Bronchial lymph node (tissue), 1 donor: ENCODE measurements around a stretch of chr10.

DNA sequence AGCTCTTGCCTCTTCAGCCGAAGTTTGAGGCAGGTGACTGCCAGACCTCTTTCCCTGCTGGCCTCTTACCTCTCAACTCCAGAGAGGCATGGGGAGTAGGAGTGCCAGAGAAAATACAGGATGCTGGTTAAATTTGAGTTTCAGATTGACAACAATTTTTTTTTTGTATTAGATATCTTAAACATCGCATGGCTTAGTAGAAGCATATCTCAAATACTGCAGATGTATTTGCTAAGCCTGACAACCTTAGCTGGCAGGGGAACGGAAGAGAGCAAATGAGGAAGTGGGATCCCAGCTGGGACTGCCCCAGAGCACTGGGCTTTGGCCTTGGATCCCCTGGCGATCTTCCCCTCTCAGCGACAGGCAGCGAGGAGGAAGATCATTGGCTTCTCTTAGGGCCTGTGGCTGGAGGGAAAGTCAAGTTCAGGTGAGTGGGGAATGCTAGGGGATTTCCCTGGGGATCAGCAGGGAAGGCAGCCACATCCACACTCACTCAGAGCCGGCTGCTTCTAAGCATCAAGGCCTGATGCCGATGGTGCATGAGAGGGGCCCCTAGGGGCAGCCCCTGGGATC is 42.1 kb downstream of the LYZL2 start:
- PRO-cap: no peak

GRCh38 chr10:30700255-30700822 is 70.8 kb upstream of the LYZL2 start:
- PRO-cap: no peak

DNA sequence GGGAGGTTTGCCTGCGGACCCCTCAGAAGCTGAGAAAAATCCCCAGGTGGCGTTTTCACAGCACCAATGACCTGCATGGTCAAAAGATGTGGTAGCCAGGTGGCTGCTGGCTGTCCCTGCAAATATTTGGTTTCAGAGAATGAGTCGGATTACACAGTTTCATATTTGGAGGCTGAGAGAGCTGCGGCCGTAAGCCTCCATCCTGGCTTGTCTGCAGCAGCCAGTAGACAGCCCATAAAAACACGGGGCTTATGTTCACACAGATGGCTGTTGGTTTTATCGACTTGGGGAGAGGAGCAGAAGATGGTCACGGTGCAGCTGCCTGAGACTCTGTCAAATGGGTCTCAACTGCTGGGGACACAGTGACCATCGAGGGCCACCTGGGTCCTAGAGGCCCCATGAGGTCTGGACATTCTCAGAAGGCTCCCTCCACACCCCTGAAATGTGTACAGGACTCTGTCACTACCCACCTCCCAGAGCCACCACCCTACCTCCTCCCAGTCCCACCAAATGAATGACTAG is 153.6 kb upstream of the LYZL2 start:
- PRO-cap: no peak

DNA sequence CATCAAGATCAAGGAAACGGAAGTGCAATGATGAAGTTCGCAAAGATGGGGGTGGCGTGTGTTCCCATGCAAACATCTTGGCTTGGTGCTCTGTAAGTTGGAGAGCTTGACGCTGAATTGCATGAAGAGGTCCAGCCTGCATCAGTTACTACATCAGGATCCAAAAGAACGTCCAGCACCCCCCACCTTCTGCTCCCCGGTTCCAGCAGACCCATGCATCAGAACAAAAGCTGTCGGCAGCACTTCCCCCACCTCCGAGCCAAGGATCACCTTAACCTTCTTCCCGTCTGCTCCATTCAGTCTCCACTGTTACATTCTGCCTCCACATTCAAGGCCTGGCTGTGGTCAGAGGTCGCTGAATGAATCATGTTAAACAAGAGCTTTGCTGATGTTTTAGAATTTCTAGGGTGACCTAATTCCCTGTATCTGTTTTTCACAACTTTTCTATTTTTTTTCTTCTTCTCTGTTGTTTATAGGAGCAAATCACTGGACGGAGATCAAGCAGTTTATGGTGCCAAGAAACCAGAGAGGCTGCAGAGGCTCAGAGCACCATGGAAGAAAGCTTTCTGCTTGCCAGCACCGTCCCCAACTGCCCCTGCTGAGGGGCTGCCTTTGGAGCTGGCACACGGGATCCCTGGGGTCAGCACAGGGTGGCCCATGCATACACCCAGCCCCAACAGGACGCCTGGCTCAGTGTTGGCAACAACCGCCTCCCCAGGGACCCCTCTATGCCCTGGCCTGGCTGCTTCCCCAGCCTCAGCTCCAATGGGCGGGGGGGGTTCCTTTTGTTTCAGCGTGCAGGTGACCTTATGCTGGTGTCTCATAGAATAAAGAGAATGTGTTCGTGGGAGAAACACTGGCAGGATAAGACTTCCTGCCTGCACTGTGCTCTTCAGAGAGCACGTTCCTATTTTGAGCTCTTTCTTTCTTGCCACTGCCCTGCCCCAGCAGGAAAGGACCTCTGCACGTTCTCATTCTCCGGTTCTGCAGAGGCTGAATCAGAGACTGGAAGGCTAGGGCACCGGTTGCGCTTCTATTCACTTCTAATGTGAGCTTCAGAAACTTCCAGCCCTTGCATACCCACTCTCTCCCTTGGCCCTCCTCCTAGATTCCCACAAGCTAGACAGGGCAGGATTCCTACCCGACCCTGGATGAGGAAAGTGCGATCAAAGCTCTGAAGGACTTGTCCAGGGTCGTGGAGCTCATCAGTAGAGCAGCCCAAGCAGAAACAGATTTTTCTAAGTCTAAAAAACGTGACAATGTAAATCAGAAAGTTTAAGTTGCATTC is 182.7 kb upstream of the LYZL2 start:
- PRO-cap: no peak

- PRO-cap: no peak
Observed at GRCh38 chr10:30813685-30814476, 184.3 kb upstream of the LYZL2 start.

- PRO-cap: no peak
Observed at GRCh38 chr10:30816103-30816641, 186.6 kb upstream of the LYZL2 start.

DNA sequence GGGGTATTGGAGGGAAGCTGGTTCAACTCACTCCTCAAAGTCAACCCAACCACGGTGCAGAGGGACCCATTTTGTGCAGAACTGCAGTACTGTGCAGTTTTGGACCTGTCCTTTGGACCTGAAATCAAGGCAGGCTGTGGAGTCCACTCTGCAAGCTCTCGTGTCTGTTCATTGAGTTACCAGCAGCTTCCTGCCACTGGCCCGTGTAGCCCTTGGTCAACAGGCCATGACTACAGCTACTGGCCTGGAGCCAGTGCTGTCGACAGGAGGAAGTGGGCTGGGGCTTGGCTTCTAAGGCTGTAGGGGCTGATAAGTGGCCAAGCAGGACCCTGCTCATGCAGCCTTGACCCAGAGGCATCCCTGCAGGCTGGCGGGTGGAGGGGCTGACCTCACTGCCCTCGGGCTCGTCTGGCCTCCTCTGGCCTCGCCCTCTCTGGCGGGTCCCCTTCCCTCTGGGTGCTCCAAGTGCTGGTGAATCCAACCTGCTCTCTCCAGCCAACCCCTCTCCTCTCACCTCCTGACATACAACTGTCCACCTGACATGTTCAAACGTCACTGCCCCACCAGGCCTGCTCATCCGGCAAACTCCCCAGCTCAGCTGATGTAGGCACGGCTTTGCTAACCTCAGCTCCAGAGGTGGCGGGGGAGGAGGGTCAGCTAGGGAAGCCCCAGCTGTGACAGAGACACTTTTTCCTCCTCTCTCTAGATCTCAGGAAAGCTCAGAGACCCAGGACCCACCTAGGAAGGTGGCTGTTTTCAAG is 188.5 kb upstream of the LYZL2 start:
- PRO-cap: no peak

- PRO-cap: no peak
Observed at GRCh38 chr10:30819610-30819963, 190.0 kb upstream of the LYZL2 start.

DNA sequence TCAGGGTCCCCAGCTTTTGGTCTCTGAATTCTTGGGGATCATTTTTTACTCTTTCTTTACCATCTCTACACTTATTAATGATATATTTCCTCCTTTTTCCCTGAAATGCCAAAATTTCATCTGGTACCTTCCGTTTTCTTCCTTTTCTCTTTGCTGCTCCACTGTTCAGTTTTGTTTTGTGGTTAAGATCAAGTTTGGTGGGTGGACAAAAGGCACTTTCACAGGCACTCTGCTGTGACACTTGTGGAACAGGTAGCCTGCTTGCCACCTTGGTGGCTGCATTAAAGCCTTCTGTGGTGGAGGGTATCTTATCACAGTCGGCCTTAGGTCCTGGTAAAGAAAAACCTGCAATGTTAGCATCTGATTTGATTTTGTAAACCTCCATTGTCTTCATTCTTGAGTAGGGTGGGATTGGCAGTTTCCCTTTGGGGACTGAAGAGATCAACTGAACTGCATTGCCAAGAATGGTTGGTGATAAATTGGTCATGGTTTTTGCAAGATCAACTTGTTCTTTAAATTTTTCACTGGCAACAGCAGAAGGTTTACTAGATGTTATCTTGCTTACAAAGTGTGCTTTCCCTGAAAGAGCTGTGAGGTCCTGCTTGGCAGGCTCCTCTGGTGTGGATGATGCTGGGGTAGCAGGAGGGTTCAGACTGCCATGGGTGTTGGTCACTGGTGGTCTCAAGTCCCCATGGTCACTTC is 182.4 kb downstream of the ZNF438 start:
- PRO-cap: no peak

DNA sequence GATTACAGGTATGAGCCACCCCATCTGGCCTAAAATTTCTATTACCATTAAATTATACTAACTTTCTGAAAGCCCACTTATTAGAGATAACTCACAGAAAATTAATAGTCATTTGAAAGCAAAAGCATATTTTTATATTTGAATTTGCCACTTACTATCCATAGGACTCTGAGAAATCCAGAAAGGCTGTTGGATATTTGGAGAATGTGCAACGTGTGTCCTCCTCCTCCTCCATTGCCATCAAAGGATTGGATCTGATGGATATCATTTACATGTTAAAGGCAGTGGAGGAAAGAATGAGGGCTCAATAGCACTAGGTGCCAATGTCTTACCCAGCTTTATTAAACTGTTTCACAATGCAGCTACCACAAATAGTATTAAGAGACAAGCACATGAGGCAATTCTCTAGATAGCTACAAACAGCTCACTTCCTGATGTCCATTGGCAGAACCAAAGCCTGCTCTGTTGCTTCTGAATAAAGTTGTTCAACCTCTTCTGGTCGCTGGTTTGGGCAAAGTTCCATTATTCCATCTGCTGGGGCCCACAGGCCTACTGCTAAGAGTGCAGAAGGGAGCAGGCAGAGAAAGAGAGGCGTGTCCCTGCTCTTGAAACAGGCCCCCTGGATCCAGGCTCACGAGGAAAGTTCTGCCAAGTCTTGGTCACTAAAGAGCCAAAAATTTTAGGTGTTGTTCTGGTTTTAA is 174.0 kb downstream of the ZNF438 start:
- PRO-cap: no peak

DNA sequence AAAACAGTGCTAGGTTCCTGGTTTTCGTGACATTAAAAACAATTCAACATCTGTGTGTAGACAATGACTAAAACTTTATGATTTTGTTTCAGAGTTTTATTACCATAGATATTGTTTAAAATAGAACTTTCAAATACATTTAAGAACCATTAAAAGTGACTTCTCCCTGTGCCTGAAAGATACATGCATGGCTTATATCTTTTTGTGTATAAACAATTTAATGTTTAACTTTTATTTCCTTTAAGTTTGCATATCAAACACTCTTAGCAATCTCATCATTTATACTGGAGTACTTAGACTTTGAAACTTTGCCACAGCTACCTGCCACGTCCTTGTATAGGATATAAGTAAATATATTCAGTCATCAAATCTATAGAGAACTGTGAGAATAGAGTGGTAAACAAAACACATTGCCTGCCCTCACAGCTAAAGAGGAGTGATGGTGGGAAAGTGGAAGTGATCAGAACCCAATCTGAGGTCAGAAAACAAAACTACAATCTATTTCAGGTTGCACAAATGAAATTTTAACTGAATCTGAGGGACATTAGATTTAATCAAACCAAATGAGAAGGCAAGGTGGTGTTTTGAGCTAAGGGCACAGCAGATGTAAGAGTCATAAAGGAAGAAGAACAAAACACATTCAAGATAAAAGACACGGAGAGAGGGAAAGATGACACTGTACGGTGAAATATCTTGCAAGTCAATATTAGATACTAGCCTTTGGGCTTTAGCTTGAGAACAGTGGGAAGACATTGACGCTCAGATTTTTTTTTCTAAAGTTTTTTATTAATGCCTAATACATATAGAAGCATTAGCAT is 74.8 kb downstream of the ZEB1 start:
- PRO-cap: no peak

GRCh38 chr10:31602423-31602987 is 283.5 kb downstream of the ZEB1 start:
- PRO-cap: unidirectional peak, plus-strand start at chr10:31602684

DNA sequence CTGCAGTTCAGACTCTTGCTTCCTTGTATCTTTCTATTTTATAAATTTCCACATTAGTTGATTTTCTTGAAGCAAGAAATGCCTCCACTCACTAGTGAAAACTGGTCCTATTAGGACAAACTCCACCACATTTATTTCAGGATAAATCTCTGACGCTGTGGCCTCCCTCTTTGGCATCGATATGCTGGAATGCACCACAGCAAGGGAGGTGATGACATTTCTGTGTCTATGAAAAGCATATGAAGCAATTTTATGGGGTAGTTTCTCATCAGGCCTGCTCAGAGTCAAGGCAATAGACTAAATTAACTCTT is 304.4 kb downstream of the ZEB1 start:
- PRO-cap: no peak

DNA sequence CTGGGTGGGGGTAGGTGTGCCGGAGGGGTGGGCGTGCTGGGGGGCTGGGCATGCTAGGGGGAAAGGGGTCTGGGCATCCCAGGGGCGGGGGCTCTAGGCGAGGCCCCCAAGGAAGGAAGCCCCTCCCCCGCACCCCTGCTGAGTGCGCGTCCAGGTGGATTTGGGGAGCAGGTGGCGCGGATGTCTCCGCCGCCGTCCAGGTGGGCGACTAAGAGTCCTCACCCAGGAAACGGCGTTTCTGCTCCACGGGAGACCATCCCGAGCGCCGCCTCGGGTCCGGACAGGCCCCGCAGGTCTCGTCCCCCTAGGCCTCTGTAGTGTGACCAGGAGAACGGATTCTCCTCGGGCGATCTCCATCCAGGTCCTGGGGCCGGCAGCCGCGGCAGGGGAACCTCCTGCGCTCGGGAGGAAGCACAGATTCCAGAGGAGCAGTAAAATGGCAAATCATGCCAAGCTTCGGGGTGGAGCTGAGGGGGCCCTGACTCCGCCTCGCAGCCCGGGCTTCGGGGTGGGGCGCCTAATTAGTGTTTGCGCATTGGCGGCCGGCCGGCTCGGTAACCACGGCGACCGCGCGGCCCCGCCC is 168.9 kb downstream of the ARHGAP12 start:
- PRO-cap: bidirectional peak, plus-strand start outside the sequence, minus-strand start at position 420 of the sequence

- PRO-cap: no peak
Observed at GRCh38 chr10:31774902-31775557, 153.6 kb downstream of the ARHGAP12 start.

GRCh38 chr10:31891472-31892248 is 37.0 kb downstream of the ARHGAP12 start:
- PRO-cap: no peak

- PRO-cap: no peak
Observed at GRCh38 chr10:32028213-32029033, 27.8 kb downstream of the KIF5B start.

- PRO-cap: no peak
Observed at GRCh38 chr10:32035879-32036192, 20.4 kb downstream of the KIF5B start.

GRCh38 chr10:32308229-32308501 is 38.8 kb downstream of the EPC1 start:
- PRO-cap: no peak

DNA sequence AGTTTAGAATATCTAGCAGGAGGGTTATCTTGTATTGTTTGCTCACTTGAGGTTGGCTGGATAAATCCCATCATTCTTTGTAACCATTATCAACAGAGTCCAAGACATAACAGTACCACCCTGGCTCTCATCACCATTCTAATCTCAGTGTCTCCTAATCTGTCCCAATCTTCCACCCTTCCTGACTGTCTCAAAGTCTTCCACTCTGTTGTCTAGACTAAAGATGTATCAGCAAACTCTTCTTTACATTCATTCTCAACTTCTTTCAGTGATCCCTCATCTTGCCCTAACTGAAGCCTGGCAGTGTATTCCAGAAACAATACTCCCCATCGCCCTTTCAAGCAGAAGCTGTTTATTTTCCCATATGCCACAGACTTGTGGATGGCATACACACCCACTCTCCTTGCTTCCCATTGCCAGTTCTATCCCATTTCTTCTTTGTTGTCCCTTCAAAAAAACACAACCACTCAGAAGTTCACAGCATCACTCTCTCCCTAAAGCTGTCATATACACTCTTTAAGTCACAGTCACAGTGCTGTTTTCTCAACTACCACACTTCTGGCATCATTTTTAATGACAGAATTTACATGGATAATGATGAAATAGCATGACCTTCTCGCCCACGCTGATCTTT is 11.7 kb downstream of the EPC1 start:
- PRO-cap: no peak